Mesenchymal stem cell of the bone marrow (primary cell): ENCODE measurements around a stretch of chr1.

DNA sequence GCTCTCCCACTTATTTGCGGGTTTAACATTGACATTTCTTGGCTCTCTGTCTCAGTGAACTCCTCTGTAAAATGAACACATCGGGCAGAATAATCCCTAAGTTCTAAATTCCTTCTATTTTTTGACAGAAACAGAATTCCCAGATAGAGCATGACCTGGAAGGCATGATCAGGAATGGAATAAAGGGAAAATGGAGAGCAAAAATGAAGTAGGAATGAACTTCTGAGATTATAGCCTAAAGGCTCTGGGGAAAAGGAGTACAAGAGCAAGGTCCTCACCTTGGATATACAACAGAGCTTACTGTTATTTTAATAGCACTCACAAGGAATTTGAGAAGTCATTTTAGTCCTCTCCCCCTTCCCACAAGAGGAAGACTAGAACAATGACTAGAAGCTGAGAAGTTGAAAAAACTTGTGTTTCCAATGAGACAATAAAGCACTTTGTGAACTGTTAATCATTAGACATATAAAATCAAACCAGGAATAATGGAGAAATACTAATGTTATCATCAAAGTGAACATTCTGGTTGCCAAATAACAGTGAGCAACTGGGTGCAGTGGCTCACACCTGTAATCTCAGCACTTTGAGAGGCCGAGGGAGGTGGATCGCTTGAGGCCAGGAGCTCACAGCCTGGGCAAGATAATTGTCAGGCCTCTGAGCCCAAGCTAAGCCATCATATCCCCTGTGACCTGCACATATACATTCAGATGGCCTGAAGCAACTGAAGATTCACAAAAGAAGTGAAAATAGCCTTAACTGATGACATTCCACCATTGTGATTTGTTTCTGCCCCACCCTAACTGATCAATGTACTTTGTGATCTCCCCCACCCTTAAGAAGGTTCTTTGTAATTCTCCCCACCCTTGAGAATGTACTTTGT lies 54.1 kb upstream of the RASAL2 start:
- CAGE, long polyA plus RNA: no peak

DNA sequence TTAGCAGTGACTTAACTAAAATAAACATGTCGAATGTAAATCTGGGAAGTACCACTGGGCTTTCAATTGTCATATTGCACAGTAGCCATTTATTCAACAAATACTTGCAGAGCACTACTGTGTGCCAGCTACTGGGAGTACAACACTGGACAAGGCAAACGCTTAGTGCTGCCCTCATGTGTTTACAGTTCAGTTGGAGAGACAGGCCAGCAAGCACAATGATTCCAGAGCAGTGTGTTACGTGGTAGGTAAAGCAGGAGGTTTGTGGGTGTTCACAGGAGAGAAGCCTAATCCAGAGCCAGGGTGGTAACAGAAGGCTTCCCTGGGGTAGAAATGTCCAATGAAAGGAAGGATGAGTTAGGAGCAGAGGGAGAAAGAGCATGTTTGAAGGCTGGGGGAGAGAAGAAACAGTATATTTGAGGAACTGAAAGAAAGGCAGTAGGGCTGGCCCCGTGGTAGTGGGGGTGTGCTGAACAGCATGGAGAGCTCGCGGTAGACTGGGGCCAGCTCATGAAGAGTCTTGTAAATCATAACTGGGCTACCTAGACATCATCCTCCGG lies 37.9 kb upstream of the RASAL2 start:
- CAGE, long polyA plus RNA: no peak

DNA sequence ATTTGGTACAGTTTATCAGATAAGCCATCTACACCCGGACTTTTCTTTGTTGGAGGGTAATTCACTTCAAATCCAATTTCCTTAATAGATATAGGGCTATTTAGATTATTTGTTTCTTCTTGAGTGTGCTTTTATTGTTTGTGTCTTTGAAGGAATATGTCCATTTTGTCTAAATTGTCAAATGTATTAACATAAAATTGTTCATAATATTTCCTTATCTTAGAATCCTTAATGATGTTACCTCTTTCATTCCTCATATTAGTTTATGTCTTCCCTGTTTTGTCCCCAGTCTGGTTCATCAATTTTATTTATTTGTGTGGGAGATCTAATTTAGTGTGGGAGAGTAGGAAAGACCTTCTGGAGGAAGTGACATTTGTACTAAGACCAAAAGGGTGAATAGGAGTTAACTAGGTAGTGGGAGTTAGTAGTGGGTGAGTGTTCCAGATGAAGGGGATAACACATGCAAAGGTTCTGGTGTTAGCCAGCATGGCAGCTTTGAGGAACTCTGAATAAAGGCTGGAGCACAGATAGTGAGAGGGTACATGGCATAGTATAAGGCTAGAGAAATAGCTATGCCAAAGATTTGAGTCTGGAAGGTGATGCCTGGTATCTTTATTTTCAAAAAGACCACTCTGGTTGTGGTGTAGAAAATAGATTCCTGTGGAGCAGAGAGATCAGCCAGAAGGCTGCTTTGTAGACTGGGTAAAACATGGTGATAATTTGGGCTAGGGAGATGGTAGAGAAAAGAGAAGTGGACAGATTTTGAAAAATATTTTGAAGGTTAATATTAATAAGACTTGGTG lies 21.4 kb downstream of the RASAL2 start:
- CAGE, long polyA plus RNA: no peak

- CAGE, long polyA plus RNA: no peak
Observed at GRCh38 chr1:178319978-178320433, 176.8 kb downstream of the CLEC20A start.

DNA sequence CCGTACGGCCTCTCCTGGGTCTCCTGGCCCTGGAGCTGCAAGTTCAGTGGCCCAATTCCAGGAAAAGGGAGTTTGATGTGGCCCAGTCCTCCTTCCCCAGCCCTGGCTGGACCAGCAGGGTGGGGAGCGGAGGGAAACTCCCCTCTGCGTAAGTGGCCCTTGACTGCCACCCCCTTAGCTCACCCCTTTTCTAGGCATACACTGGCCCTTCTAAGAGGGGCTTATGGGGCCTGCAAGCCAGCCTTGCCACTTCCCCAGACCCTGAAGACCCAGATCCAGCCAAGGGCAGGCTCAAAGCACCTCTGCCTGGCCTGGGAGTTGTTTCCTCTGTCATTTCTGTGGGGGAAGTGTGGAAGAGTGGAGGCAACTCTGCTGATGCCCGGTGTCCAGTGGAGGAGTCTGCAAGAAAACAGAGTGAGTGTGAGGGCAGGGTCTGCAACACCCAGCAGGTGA lies 8.5 kb downstream of the CLEC20A start:
- CAGE, long polyA plus RNA: no peak

DNA sequence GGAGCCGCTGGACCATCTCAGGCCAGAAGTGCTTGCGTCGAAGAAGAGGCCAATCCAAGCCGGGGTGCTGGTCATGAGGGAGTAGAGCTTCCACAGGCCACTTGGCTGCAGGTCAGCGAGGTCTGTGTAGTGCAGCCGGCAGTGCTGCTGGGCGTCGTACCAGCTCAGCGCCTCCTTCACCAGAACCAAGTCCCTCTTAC lies 2.3 kb downstream of the CLEC20A start:
- CAGE, long polyA plus RNA: no peak

DNA sequence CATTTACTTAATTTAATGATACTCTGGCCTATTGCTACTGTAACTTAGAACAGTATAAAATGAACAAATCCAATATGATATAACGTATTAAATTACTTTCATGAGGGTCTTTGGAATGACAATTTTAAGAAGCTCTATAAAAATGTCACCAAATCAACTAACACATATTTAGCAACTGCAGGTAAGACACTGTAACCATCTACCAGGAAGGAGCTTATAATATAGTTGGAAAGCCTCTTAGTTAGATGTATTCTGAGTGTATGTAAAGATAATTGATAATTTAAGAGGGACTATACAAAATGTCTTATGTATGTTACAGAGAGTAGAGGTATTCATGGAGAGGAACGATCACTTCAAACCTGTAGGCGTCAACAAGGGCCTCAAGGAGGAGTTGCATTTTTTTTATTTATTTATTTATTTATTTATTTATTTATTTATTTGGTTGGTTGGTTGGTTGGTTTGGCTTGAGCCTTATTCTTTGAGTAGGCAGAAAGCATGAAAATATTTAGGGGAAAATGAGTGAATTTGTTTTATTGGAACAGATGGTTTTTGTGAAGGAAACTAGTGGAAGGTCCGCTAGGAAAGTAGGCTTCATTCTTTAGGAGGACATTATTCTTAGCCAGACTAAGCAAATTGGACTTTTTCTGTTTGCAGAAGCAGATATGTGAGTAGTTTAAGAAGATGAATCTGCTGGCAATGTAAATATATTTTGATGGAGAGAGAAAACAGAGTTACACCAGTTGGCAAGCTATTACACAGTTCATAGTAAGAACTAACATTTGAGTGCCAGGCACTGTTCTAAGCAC lies 8.5 kb downstream of the ANGPTL1 start:
- CAGE, long polyA plus RNA: no peak

DNA sequence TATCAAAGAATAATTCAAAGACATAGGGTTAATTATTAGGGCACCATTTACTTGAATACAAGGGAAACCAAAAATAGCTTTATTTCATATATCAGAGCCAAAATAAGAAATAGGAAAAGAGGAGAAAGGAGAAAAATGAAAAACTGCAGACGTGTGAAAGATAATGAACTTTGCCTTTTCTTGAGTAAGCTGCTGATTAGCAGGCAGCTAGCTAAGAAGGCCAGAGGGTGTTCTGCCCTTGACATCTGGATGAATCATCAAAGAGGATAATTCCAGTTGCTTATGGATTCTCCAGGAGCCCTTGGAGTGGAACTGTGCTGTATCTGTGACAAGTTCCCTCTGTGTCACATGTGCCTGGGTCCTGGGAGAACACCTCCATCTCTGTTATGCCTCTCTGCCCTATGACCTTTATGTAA lies 7.9 kb upstream of the FAM20B start:
- CAGE, long polyA plus RNA: no peak

DNA sequence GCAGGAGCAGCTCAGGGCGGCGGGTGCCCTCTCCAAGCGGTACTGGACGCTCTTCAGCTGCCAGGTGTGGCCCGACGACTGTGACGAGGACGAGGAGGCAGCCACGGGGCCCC lies 258 bp downstream of the TOR3A start:
- CAGE, long polyA plus RNA: no peak

DNA sequence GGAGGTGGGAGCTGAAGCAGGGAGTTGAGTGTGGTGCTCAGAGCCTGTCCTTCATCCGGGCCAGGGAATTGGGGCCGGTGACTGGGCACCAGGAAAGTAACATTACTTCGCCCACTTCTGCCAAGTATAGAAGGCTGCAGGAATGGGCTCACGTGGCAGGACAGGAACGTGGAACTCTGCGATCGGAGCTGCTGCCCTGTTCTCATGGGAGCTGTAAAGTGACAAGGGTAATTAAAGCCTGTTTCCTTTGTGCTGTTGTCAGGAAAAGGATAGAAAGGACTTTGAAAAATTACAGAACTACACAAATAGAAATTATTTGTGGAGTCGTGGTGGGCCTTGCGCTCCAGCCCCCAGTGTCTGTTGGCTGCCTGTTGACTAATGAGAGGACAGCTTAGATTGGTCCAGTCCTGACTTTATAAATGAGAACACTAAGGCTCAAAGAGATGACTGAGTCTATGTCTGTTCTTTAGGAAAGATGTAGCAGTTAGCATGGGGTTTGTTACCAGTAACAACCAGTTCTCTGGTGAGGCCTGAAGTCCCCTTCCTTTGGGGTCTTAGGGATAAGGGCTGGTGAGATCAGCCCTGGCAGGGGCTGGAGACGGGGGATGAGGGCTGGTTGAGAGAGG lies 8.9 kb downstream of the TOR3A start:
- CAGE, long polyA plus RNA: no peak

DNA sequence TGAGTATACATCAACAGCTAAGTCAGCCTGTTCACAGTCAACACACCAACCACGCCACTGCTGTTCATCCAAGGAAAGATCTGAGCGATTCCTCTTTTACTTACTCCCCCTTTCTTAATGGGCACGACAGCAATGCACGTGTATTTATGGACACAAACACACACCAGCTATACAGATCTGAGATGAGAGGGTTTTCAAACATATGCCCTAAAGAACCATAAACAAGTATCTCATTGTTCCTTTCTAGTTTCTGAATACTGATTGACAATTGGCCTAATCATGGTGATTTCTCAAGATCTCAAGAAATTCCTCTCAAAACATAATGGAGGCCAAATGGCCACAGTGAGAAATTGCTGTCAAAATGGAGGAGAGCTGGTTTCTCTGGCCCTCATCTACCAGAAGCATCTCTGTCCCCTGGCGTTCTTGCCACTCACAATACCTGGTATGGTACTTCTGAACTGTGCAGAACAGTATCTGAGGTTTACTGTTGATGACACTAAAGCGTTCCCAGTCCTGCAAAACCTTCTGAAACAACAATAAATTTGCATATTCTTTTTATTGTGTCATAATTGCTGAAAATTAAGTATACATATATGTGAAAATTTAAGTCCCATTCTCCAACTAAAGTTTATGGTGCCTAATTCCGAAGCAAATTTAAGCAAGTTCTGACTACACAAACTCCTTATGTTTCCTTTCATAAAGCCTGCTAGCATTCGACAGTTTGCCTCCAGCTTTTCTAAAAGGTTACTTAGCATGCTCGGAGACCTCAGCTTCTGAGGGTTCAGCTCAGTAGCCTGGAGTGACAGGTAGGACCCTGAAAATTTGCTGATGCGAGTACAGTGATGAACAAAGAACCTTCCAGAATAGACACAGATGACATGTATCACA lies 18.3 kb downstream of the TOR3A start:
- CAGE, long polyA plus RNA: no peak

- CAGE, long polyA plus RNA: no peak
Observed at GRCh38 chr1:179187871-179188525, 41.5 kb downstream of the ABL2 start.

DNA sequence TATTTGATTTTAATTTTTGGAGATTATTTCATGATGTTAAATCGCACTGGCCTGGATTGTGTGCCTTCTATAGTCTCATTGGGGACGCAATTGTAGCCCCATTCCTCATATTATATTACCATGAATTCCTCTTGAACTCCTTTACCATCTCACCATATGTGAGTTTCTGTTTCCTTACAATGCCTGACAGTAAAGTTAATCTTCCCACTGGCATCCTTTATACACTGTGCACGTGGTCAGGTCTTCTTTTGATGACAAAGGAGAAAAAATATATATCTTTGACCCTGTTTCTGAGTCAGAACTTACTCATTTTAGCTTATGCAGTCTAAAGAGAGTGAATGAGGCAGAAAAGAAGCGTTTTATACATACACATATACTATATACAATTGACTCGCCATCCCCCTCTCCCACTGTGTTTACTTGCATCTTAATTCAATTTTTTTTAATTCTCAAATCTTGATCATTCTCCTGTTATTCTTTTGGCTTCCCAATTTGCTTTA lies 820 bp upstream of the ABL2 start:
- CAGE, long polyA plus RNA: no peak

GRCh38 chr1:179818658-179819360 lies 58.8 kb downstream of the TOR1AIP2 start:
- CAGE, long polyA plus RNA: no peak

DNA sequence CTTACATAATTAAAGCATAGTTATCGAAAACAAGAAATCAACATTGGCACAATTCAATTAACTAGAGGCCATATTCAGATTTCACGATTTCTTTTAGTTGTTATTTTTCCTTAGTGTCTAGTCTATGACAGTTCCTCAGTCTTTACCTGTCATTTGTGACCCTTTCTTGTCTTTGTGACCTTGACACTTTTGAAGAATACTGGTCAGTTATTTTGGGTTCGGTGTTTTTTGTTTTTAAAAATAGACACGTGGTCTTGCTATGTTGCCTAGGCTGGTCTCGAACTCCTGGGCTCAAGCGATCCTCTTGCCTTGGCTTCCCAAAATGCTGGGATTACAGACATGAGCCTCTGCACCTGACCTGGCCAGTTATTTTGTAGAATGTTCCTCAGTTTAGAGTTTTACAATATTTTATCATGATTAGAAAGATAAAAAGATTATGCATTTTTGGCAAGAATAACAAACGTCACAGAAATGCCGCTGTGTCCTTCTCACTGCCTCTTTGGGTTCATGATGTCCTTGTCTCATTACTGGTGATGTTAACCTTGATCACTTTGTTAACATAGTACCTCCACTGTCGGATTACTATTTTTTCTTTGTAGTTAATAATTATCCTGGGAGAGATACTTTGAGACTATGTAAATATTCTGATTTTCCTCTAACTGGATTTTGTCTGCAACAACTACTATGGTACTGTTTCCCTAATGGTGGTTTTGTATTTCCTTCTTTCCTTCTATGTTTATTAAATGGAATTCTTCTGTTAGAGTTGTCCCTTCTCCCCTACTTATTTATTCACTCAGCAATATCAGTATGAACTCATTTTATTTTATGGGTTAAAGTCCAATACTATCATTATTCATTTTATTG lies 4.4 kb downstream of the TOR1AIP2 start:
- CAGE, long polyA plus RNA: no peak

DNA sequence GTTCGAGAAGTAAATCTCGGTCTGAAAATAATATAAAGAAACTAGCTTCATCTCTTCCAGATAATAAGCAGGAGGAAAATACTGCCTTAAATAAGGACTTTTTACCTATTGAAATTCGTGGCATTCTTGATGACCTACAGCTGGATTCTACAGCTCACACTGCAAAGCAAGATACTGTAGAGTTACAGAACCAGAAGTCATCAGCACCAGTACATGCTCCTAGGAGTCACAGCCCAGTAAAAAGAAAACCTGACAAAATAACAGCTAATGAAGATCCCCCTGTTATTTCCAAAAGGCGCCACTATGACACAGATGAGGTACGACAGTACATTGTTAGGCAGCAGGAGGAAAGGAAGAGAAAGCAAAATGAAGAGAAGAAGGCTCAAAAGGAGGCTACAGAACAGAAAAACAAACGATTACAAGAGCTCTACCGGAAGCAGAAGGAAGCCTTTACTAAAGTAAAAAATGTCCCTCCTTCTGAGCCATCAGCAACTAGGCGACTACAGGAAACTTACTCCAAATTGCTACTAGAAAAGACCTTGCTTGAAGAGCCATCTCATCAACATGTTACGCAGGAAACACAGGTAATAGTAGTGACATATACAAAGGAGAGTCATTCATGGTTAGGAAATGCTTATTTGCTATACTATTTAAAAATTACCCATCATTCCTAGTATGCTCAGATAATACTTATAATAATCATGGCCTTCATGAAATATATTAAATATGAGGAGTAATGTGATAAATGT lies 59.5 kb downstream of the CEP350 start:
- CAGE, long polyA plus RNA: no peak

DNA sequence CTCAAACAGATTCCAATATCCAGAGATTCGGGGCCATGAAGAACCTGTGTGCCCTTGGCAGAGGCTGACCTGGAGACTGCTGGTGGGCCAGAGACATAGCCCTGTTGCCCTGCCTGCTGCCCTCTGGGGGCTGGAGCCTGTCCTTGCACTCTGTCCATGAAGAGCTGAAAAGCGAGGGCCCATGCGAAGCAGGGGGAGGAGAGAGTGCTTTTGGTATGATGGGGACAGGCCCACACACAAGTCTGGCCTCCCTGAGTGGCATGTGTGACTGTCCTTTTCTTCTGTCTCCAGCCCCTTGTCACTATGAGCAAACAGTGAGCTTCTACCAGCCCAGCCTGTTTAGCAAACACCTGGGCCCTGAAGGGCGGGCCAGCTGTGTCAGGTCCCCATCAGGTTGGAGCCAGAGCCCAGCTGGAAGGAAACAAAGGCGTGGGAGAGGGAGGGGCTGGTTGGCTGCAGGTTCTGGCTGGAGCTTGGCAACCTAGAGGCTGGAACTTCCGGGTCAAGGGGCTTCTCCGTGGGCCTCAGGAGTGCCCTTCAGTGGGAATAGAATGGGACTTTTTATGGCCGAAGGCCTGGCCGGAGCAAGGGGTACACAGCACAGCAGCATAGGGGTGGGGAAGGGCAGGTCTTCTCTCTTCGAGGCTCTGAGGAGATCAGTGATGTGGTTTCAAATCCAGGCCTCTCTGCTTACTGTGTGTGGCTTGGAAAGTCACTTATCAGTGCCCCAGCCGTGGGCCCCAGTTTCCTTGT lies 14.3 kb downstream of the QSOX1 start:
- CAGE, long polyA plus RNA: no peak

GRCh38 chr1:180211032-180211561 lies 19.0 kb upstream of the LHX4 start:
- CAGE, long polyA plus RNA: no peak

GRCh38 chr1:180269958-180270267 lies 39.8 kb downstream of the LHX4 start:
- CAGE, long polyA plus RNA: no peak

- CAGE, long polyA plus RNA: no peak
Observed at GRCh38 chr1:180912123-180912681, 495 bp upstream of the KIAA1614 start.